Parietal lobe (tissue), 2 donors: ENCODE data around the genes H2AC12, H2AC13, H2BC14, H4C11 and H4C12.

DNA sequence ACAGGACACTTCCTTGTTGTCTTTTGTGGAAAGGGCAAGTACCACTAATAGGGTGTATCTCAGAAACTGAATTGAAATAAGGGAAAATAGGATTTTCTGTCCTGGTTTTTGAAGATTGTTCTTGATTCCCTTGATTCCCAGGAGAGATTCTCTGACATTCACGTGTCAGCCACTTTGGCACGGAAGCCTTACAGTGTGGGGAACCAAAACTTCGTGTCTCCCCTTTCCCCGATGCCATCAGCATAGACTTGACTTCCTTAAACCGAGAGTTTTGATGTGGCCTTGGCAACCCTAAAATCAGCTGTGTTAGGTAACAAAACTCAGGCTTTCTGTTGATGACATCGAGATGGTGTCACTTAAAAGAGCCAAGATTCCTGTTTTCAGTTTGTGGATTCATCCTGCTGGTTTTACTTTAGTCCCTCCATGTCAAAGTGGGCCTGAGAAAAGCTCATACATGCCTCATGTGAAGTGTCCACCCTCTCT is 7.5 kb downstream of the HMGN4 start:
- RAMPAGE, long total RNA = no peak

DNA sequence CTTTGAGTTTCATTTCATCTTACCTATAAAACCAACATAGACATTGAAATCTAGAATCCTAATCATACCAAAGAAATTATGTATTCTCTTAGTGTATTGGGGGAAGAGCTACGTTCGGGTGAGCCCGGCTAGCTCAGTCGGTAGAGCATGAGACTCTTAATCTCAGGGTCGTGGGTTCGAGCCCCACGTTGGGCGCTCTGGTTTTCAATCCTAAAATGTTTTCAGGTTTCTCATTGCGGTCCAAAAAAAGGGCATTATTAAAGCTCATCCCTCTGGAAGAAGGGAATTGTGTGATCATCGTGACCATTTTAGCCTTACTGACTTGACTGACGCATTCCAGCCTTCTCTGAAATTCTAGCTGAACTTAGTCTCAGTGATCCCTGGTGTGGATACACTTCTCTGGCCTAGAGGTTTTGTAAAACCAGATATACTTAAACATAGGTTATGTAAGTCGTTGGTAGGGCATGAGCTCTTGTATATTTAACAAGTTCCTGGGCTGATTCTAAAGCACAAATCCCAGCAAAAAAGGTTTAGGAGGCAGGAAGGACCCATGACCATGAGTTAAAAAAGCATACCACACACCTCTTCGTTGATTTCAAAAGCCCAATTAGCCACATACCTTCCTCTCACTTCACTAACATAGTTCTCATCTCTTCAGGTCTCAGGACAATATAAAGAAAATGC is 18.4 kb downstream of the HMGN4 start:
- RAMPAGE, long total RNA = no peak

DNA sequence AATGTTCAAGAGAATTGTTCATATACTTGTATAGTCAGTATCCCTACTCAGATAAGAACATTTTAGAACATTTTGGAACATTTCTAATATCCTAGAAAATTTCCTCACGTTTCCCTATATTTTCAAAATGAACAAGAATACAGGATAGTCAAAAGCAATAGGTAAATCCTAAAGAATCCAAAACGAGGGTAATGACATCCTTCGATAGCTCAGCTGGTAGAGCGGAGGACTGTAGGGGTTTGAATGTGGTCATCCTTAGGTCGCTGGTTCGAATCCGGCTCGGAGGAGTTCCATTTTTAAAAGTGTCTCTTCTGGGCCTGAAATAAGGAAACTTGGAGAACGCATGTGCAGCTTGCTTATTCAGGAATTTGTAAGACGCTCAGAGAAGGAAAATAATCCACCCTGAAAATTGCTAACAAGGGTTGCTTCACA is 2.1 kb upstream of the ABT1 start:
- RAMPAGE, long total RNA = no peak

- RAMPAGE, long total RNA = no peak
Observed at GRCh38 chr6:26743039-26743375, 83.5 kb upstream of the ZNF322 start.

GRCh38 chr6:27133716-27134208 is 919 bp downstream of the H2AC11 start:
- RAMPAGE, long total RNA = no peak

DNA sequence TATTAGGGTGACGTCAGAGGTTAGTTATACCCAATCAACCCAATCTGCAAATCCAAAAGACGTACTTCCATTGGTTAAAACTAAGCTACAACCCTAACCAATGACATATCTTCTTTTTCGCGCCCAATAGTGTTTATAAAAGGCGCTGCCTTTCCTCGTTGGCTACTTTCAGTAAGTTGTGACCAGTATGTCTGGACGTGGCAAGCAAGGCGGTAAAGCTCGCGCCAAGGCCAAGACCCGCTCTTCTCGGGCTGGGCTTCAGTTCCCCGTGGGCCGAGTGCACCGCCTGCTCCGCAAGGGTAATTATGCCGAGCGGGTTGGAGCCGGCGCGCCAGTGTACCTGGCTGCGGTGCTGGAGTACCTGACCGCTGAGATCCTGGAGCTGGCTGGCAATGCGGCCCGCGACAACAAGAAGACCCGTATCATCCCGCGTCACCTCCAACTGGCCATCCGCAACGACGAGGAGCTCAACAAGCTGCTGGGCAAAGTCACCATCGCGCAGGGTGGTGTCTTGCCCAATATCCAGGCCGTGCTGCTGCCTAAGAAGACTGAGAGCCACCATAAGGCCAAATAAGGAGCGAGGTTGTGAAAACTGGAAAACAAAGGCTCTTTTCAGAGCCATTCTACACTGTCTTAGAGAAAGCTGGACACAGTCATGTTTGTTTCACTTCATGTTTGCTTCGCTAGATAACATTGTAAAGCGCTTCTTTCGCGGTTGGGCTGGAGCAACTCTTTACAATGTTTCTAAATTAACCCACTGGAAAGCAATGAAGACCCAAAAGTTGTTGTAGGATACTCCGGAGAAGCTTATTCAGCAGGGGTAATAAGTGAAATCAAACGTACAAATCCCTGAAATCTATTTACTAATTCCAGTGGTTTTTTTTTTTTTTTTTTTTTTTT is at the start of gene H2AC12:
H2AC12 (plus strand) TSS at position 165 of the 900 bp plus-strand sequence.
- RAMPAGE, long total RNA = no peak

DNA sequence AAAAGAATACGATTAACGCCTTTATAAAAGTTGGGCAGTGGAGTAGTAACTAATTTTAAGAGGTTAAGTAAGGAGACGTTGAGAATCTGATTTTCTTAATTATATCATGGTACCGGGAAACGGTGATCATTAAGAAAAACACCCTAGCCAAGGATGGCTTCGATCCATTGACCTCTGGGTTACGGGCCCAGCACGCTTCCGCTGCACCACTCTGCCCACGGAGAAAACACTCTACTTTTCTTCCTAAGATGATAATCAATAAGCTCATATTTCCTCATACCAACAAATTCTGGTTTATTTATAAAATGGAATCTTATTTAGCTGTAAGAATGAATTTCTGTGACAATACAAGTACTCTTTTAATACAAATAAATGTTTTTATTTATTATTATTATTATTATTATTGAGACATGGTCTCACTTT is 8.4 kb downstream of the POM121L2 start:
- RAMPAGE, long total RNA = no peak

DNA sequence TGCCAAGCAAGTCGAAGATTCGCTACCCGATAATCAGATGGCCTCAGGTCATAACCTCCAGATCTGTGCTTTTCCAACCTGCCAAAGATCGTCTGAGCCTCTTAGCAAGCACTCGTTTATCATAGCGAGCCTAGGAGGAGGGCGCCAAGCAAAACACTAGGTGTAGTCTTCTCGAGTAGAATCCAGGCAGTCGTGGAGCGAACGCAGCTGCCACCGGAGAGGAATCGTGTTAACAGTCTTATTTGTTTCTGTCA is 21.0 kb upstream of the POM121L2 start:
- RAMPAGE, long total RNA = no peak

DNA sequence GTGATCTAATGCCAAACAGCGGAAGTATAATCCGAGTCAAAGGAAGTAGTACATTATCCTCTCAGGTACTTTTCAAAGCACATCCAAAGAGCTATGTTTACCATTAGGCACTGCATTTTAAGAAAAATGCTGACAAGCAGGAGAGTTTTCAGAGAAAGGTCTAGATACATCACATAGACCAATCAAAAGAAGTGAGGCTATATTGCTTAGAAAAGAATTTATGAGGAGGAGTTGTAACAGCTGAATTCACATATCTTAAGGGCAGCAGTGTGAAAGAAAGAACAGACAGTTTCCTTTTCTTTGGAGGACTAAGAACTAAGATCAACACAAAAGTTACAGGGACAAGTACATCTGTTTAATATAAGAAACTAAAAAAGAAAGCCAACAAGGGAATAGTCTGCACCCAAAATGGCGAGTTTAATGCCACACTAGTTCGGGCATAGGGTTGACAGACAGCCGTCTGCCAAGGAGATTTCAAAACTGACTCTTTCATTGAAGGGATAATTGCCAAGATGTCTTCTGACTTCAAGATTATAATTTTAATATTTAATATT is 1.4 kb downstream of the ZNF184 start:
- RAMPAGE, long total RNA = no peak

GRCh38 chr6:27477814-27478408 is 5.0 kb upstream of the ZNF184 start:
- RAMPAGE, long total RNA = no peak

DNA sequence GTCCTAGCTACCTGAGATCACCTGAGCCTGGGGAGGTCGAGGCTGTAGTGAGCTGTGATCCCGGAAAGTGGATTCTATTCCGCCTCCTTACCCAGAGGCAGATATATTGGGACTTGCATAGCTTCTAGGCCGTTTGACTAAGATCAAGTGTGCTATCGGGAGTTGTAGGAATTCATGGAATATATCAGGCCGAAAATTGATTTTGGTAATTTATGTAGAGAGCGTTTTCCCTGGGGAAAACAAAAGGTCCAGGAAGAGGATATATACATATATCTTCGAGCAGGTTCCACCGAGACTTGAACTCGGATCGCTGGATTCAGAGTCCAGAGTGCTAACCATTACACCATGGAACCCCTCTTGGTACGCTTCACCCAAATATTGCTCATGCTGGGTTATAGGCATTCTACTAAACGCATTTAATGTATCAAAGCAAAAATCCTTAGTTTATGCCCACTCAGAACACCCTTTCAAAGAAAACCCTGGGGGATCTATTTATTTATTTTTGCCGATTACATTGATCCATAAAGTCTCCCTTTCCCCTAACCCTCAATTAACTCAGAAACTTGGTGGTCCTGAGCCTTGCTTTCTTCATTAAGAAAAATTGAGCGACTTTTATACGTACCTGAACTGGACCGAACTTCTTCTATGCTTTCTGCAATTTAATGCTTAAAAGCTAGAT is 74.7 kb upstream of the ZNF184 start:
- RAMPAGE, long total RNA = no peak

GRCh38 chr6:27617636-27618222 is 144.8 kb upstream of the ZNF184 start:
- RAMPAGE, long total RNA = no peak

DNA sequence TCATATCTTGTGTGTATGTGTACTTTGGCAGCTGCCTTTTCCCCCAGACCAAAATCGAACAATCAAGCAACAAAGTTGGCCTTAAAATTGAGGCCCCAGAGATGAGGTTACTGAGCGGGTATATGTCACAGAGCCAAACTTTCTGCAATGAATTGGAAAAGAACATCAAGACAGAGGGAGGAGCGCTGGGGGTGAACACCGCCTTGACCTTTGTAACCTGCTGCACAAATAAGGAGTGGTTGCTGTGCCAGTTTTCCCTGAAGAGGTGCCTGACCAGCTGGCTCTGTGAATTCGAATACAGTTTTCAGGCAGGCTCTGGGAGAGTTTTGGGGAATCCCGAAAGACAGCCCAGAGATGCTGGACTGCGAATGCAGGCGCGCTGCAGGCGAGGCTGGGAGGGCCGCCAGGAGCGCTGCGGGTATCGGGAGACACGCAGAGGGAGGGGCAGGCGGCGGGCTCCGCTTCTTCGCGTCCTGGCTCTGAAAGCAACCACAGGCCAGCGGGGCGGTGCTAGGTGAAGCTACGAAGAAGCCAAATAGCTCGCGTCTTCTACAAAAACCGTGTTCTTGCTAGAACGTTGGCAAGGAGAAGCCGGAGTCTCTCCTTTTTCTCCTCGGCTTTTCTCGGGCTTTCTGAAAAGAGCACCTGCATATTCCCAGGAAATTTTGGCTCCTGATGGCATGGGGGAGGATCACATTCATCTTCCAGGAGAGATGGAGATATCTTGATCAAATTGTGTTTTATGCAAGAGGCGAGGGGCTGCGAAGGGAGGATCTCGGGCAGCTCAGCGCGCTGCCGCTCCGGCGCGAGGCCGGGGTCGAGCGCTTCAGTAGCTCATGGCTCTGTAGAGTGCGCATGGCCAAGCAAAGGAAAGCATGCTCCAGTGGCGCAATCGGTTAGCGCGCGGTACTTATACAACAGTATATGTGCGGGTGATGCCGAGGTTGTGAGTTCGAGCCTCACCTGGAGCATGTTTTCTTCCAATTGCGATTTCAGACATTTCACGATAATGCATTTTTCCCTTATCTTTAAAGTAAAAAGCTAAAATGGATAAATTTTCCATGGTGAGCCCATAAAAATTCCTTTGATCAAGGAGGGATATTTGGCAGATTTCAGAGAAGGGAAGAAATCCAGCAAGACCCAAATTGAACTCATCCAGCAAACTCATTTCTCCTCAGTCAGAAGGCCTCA is 158.0 kb upstream of the ZNF184 start:
- RAMPAGE, long total RNA = no peak

DNA sequence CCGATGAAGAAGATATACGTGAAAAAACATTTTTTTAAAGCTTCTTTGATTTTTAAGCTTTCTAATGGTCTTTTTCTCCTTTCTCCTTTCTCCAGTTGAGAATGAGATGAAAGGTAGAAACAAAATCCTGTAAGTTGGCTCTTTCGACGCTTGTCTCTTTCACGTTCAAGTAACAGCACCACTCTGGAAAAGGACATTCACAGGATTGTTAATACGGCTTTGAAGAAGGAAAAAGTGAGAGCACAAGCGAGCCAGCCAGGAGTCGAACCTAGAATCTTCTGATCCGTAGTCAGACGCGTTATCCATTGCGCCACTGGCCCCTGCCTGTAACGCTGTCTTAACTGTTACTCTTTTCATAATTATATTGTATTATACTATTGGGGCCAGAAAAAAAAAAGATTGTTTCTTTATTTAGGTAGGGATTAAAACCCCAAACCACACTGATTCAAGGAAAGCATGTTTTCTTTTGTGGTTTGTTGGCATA is 137.4 kb downstream of the H2BC13 start:
- RAMPAGE, long total RNA = no peak

- RAMPAGE, long total RNA = no peak
Observed at GRCh38 chr6:27792746-27793419, 14.8 kb downstream of the H2BC13 start.

- RAMPAGE, long total RNA = no peak
Observed at GRCh38 chr6:27808080-27808351, at the start of gene H2AC13. TSS of gene H2AC13 (plus strand) at chr6:27808173.

- RAMPAGE, long total RNA = start-site peak on the plus strand at chr6:27815017-27815112, 7,116 and 80 reads in 2 replicates
Observed at GRCh38 chr6:27814896-27815818, at the start of gene H2BC14. TSS of gene H2BC14 (plus strand) at chr6:27815022.

DNA sequence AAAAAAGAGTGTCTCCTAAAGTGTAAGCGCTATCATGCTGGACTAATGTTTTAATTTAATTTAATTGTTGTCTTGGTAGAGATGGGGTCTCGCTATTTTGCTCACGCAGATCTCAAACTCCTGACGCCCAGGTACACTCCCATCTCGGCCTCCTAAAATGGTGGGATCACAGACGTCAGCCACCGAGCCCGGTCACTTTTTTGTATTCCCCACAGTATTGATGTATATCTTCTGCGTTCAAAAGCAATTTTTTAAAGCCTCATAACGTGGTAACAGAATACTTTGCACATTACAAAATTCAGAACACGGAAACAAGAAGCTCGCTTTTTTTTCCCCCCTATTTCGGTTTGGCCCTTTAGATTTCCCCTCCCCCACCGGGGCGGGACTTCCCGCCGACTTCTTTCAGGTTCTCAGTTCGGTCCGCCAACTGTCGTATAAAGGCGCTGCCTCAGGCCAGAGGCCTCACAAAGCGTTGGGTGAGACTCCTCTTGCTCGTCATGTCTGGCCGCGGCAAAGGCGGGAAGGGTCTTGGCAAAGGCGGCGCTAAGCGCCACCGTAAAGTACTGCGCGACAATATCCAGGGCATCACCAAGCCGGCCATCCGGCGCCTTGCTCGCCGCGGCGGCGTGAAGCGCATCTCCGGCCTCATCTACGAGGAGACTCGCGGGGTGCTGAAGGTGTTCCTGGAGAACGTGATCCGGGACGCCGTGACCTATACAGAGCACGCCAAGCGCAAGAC is at the start of gene H4C11:
H4C11 (plus strand) TSS at position 465 of the 739 bp plus-strand sequence.
- RAMPAGE, long total RNA = no peak

GRCh38 chr6:27824367-27825613 is 898 bp downstream of the H4C11 start:
- RAMPAGE, long total RNA = no peak

DNA sequence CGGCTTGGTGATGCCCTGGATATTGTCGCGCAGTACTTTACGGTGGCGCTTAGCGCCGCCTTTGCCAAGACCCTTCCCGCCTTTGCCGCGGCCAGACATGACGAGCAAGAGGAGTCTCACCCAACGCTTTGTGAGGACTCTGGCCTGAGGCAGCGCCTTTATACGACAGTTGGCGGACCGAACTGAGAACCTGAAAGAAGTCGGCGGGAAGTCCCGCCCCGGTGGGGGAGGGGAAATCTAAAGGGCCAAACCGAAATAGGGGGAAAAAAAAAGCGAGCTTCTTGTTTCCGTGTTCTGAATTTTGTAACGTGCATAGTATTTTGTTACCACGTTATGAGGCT is at the start of gene H4C12:
H4C12 (minus strand) TSS at position 132 of the 341 bp plus-strand sequence.
- RAMPAGE, long total RNA = no peak